Anterior vena cava (tissue), 1 donor: ENCODE results near the gene OR1D2.

- PRO-cap: no peak
Observed at GRCh38 chr17:2955176-2955705, 108.2 kb downstream of the OR1D5 start.

- PRO-cap: no peak
Observed at GRCh38 chr17:3104307-3104640, at the start of gene OR1D2. TSS of gene OR1D2 (minus strand) at chr17:3104422.

GRCh38 chr17:3512584-3512803 lies 36.7 kb downstream of the ASPA start:
- PRO-cap: no peak

DNA sequence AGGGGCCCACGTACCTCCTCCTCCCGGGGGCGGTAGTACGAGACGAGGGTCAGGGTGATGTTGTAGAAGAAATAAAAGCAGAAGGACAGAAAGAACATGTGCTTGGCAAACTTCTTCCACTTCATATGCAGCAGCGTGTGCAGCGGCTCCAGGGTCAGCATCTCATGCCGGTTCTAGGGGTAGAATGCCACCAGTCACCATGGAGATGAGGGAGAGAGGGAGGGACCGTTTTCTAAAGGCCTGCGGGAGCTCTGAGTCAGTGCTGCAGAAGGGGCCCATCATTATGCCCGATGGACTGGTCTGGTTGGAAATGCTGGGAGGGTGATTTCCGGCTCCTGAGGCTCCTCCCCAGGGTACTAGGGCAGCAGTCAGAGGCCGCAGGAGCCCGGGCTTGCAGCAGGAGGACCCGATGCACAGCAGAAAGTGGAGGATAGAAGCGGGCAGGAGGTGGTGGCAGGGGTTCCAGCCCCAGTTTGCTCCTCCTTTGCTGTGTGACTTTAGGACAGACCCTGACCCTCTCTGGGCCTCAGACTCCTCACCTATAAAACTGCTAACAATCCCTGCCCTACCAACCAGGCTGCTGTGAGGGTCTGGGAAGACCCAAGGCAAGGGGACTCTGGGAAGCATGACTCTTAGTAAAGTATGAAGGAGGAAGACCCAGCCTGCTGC lies 28.7 kb downstream of the TRPV3 start:
- PRO-cap: no peak

DNA sequence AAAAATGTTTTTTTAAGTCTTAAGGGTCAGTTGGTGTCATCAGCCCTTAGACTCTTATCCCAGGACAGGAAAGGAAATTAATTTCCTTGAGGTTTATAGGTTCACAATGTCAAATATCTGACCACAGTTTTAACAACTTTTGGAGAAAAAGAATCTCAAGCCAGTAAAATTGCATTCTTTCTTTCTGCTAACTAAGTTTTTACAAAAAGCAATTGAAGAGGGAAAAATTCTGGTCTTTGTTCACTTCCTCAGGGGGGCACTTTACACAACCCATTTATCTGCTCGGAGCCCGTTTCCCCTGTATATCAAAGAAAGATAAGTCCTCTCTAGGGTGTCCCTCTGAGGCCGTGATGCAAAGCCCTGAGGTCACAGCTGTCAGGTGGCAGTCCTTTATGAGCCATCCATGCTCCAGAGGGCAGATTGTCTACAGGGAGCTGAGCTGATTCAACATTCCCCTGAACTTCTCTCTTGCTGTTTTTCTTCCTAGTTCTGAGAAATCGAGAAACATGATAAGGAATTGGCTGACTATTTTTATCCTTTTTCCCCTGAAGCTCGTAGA lies 3.2 kb downstream of the CTNS start:
- PRO-cap: no peak

GRCh38 chr17:3673035-3673678 lies 4.5 kb downstream of the EMC6 start:
- PRO-cap: no peak

DNA sequence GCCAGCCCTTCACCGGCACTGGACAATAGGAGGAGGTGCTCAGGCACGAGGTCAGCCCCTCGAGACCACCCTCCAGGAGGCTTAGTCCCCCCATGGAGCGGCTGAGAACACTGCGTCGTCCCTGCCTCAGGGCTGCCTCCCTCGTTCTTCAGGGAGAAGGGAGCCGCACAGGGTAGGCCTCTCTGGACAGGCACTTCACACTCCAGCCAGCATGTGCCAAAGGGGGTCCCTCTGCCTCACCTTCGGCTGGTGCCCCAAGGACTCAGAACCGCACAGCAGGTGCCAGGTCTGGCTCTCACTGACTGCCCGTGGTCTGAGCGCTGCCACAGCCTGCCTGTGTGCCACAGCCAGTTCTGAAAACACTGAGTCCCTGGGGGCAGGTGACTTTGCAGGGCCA lies 7.1 kb downstream of the P2RX5 start:
- PRO-cap: no peak

DNA sequence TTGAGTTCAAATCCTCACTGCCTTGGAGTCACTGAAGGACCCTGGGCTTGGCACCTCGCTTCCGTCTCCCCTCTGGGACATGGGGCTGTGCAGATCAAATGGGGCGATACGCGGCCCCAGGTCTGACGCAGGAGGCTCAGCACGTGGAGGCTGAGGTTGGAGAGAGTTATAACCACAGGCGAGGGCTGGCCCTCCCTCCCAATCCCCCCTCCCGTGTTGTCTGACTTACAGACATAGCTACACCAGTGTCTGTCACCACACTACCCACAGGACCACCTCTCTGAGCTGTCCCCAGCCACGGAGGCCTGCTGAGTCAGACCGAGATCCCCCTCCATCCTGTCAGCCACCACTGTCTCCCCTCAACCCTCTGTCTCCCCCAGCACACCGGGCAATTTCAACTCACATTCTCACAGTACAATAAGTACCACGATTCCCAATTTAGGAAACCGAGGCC lies 4.6 kb downstream of the ITGAE start:
- PRO-cap: no peak

- PRO-cap: no peak
Observed at GRCh38 chr17:3865840-3866337, 19.8 kb upstream of the NCBP3 start.

GRCh38 chr17:3891597-3892678 lies 915 bp downstream of the CAMKK1 start:
- PRO-cap: bidirectional peak, plus-strand start at chr17:3892377, minus-strand start at chr17:3892077

GRCh38 chr17:3903280-3904446 lies 10.8 kb upstream of the CAMKK1 start:
- PRO-cap: no peak

DNA sequence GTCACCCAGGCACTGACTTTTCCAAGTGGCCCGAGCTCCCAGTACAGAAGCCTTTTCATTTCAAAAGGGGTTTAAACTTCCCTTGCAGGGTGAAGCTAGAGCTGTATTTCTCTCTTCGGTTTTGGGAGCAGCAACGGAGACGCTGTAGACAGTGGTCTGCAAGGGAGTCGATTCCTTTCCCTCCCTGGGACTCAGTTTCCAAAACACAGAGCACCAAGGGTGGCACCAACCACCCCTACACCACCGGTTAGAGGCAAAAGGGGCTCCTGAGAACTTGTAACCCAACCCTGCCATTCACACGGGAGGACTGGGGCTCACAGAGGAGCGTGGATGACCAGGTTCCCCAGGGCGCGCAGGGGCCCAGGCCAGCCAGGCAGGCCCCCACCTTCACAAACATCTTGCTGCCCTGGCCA lies 22.0 kb downstream of the ATP2A3 start:
- PRO-cap: no peak

DNA sequence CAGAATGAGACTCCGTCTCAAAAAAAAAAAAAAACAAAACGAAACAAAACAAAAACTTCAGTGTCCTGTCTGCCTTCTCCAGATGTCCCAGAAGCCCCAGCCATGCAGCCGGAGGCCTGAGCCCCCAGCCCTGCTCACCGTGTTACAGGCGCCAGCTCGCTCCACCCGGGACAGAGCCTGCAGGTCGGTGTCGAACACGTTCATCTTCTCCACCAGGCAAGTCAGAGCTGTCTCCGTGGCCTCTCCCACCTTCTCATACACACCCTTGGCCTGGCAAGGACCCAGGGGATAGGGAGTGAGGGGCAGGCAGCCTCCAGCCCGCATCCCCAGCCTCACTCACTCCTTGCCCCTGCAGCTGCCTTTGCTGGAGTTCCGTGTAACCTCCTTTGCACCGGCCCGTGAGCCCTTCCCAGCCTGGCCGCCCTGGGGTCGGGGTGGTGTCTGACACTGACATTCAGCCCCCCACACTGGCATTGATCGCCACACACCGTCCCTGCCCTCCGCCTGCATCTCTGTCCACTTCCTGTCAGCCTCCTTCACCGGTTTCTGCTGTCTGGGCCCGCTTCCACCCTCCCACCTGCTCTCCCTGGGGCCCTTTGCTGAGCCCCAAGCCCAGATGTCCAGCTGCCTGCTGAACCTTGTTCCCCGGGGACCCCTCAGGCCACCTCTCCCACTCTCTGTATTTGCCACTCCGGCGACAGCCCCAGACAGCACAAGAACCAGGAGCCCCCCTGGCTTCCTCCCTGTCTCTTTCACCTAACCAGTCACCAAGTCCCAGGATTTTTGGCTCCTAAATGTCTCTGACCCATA lies 20.8 kb downstream of the ATP2A3 start:
- PRO-cap: no peak

GRCh38 chr17:3956328-3957665 lies 7.4 kb downstream of the ATP2A3 start:
- PRO-cap: no peak

- PRO-cap: no peak
Observed at GRCh38 chr17:3980548-3980747, 16.2 kb upstream of the ATP2A3 start.

DNA sequence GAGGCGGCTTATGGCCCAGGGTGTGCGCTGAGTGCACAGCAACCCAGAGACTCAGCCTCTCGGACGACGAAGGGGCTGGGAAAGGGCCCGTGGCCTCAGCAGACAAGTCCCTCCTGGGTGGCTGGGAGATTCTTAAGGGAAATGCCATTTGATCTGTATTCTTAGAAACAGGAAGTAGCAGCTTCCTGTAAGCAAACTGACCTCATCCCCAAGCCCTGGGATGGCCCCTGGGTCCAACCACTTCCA lies 19.8 kb upstream of the ATP2A3 start:
- PRO-cap: no peak

GRCh38 chr17:4058811-4059282 lies 84.0 kb downstream of the ZZEF1 start:
- PRO-cap: no peak

DNA sequence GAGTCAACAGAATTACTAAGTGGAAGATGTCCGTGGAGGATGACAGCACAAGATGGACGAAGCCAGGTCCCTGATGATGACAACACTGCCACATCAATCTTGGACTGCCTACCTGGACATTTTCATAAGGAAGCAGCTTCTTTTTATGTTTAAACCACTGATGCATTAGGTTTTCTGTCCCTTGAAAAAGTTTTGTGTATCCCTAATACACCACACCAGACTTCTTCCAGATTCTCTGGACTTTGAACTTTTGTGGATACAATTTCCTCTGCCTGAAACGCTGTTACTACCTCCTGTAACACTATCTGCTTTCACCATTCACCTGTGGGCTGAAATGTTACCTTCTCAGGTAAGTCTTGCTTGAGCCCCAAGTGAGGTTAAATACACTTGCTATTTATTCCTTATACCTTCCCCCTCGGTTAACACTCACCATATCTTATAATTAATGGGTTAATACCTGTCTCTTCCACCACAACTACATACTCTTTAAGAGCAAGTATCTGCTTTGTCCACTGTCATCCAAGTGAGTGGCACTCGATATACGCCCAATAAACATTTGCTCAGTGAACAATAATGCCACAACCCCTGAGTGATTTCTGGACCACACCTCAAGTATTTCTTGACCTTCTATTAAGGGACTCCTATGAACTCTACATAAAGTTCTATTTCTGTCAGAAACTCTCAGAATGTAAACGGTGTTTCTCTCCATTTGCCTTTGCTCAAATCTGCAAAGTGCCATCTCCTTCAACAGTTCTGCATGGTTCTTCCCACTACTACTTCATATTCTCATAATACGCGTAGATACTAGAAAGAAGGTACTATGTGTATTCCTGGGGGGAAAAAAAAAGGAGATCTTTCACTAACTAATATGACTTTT lies 2.6 kb downstream of the ZZEF1 start:
- PRO-cap: no peak

GRCh38 chr17:4144341-4144548 lies 1.2 kb downstream of the CYB5D2 start:
- PRO-cap: no peak

DNA sequence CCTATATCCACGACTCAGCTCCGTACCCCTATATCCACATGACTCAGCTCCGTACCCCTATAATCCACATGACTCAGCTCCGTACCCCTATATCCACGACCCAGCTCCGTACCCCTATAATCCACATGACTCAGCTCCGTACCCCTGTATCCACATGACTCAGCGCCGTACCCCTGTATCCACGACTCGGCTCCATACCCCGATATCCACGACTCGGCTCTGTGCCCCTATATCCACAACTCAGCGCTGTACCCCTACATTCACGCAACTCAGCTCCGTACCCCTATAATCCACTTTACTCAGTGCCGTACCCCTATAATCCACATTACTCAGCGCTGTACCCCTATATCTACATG lies 17.1 kb downstream of the CYB5D2 start:
- PRO-cap: no peak